H1 (cell line): Measurements from ENCODE around the gene ARAP1.

DNA sequence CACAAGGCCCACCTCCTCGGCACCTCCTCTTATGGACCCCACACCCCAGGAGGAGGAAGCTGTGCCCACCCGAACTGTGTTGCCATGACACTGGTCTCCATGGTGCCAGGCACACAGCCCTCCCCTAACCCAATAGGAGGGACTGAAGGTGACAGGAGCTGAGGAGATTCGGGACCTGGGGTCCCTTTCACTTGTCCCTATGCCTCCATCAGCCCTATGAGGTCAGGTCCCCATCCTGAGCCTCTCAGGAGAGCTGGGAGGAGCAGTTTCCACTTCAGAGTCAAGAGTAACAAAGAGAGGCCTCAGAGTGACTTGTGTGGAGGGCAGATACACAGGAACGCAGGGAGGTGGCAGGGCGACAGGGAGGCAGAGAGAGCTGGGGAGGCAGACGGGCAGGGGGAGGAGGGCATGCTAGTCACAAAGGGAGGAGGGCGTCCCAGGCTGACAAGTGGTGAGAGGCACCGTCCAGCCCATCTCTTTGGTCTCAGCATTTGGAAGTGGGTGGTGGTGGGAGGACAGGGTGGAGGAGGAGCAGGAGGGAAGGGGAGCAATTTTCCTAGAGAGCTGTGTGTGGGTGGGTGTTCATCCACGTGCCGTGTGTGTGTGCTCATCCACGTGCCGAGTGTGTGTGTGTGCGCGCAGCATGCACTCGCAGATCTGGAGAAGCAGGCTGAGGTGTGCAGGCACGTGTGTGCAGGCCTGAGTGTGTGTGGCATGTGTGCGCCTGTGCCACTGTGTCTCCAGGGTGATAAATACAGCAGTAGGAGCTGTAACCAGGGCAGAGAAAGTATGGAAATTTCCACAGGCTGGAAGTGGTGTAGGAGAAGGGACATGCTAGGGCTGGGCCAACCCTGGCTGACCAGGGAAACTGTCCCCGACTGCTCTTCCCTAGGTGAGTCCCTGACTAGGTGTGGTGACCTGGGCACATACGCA lies 7.0 kb upstream of the PDE2A start:
- RRBS, result no CpG with 5 or more reads among the region's 19 CpGs
CAGE:
- cytosol, long polyA plus RNA, result no peak
- long polyA plus RNA, result no peak
- nucleus, long polyA plus RNA, result no peak

- RRBS, result no CpG with 5 or more reads among the region's 10 CpGs
CAGE:
- cytosol, long polyA plus RNA, result no peak
- long polyA plus RNA, result no peak
- nucleus, long polyA plus RNA, result no peak
These were observed 21.4 kb upstream of the PDE2A start for GRCh38 chr11:72695508-72696159.

GRCh38 chr11:72737133-72737649 lies 15.0 kb downstream of the ARAP1 start:
- RRBS, result no CpG with 5 or more reads among the region's 3 CpGs
CAGE:
- cytosol, long polyA plus RNA, result no peak
- long polyA plus RNA, result no peak
- nucleus, long polyA plus RNA, result no peak

- RRBS, result no CpG with 5 or more reads among the region's 9 CpGs
CAGE:
- cytosol, long polyA plus RNA, result no peak
- long polyA plus RNA, result no peak
- nucleus, long polyA plus RNA, result no peak
These were observed 10.9 kb downstream of the ARAP1 start for GRCh38 chr11:72741241-72741830.

DNA sequence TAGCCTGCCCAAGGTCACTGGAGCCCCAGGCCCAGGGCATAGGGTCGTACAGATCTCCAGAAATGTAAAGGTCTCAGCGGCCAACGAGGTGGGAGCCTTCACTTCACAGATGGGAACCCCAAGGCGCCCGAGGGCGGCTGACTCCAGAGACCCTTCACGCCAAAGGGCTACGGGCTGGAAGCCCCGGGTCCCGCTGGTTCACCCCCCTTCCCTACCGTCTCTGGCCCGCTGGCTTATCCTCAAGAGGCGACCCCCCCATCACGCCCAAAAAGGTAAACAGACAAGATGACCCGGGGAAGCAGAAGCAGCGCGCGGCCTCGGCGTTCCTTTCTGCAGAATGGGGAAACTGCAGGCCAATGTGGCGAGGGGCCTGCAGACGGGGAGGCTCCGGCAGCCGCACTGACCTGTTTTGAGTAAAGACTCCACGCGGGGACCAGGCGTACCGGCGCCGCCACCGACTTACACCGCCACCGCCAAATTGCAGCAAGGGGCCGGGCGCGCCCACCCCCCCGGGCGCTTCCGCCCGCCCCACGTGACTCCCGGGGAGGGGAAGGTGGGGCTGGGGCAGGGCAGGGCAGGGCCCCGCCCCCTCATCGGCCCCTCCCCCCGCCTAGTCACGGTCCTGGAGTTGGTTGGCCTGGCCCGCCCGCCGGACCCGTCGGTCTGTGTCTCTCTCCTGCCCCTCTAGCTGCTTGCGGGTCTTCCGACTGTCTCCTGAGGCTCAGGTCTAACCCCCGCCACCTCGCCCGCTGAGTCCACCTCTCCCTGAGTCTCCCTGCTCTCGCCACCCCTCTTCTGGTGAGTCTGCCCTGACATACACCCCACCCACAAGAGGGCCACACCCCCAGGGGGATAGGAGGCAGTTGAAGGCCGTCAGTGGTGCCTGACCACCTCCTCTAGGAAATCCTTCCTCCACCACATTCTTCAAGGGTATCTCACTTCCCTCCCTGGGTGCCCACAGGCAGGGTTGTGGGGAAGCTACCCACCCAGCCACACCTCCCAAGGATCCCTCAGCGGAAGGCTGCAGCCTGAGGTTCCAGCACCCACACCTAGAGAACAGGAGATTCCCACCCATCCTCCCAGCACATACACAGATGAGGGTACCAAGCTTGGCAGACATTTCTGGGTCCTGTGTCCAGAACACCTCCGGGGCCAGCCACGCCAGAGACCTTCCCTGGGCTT lies at the start of gene ARAP1:
Gene ARAP1, minus strand, starts transcription at position 485 of the 1,182 bp plus-strand sequence.
- RRBS, result 3% methylated on average over 23 of the region's 61 CpGs
CAGE:
- cytosol, long polyA plus RNA, result start-site peak on the minus strand centred at position 494 of the sequence, 19 bp wide, 160 reads
- long polyA plus RNA, result no peak
- nucleus, long polyA plus RNA, result start-site peak on the minus strand centred at position 473 of the sequence, 9 bp wide, 27 reads

- RRBS, result 46% methylated on average over 17 of the region's 59 CpGs
CAGE:
- cytosol, long polyA plus RNA, result no peak
- long polyA plus RNA, result no peak
- nucleus, long polyA plus RNA, result no peak
These were observed 2.5 kb upstream of the ARAP1 start for GRCh38 chr11:72754314-72755450.

GRCh38 chr11:72772626-72773203 lies 20.5 kb upstream of the ARAP1 start:
- RRBS, result no CpG with 5 or more reads among the region's 2 CpGs
CAGE:
- cytosol, long polyA plus RNA, result no peak
- long polyA plus RNA, result no peak
- nucleus, long polyA plus RNA, result no peak

DNA sequence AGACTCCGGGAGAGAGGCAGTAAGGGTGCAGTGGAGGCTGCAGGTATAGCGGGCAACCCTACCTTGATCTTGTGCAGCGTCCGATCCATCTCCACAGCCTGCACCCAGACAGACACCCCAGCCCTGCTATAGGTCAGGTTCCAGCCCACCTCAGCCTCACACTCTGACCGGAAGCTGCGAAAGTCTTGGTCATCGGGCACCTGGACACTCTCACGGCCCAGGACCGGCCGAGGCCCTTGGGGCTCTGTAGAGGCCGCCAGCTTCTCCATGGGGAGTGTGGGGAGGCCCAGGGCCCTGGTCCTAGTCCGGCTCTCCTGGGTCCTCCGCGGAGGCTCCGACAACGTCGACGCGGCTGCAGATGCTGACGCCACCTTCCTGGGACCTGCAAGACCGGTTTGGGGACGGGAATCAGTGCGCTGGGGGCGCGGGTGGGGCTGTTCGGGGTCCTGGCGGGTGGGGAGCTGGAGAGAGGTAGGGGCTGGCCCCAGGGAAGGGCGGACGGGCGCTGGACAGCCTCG lies 12.9 kb downstream of the STARD10 start:
- RRBS, result 15% methylated on average over 13 of the region's 31 CpGs
CAGE:
- cytosol, long polyA plus RNA, result no peak
- long polyA plus RNA, result no peak
- nucleus, long polyA plus RNA, result no peak

GRCh38 chr11:72821953-72823045 lies 8.1 kb downstream of the ATG16L2 start:
- RRBS, result 2% methylated on average over 26 of the region's 81 CpGs
CAGE:
- cytosol, long polyA plus RNA, result no peak
- long polyA plus RNA, result no peak
- nucleus, long polyA plus RNA, result no peak

- RRBS, result no CpG with 5 or more reads among the region's 2 CpGs
CAGE:
- cytosol, long polyA plus RNA, result no peak
- long polyA plus RNA, result no peak
- nucleus, long polyA plus RNA, result no peak
These were observed 6.8 kb upstream of the FCHSD2 start for GRCh38 chr11:73148855-73149435.

DNA sequence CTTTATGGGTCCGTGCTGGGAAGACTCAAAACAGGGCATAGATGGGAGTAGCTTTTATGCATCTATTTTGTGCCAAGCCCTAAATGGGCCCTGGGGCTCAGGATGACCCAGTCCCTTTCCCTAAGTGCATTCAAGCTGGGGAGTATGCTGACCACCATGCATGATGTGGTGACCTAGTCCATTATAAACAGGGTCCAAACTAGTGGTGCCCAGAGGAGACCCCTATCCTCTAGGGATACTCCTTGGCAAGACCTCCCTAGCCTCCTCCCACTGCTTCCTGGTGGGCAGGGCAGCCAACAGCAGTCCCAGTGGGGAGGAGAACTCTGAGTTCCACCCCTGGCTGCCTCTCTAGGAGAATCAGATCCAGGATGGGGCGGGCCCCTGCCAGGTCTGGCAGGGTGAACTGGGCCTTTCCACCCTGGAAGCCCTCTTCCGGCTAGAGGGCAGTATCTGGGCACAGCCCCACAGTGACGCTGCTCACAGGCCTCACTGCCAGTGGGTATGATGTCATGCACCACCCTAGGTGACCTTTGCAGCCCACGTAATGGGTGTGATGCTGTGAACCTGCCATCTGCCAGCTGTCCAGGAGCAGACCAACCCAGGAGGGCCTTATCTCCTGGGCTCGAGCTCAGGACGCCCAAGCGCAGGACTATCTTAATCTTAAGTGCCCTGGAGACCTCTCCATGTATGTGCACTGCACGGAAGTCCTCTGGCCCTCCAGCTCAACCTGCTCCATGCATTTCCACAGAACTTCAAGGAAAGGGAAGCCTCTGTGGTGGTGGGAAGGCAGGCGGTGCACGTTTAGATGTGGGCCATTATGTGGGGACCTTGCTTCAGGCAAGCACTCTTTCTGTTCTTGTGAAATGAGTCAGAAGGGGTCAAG lies 31.7 kb upstream of the FCHSD2 start:
- RRBS, result no CpG with 5 or more reads among the region's 11 CpGs
CAGE:
- cytosol, long polyA plus RNA, result no peak
- long polyA plus RNA, result no peak
- nucleus, long polyA plus RNA, result no peak

- RRBS, result no CpG with 5 or more reads among the region's 14 CpGs
CAGE:
- cytosol, long polyA plus RNA, result no peak
- long polyA plus RNA, result no peak
- nucleus, long polyA plus RNA, result no peak
These were observed 24.4 kb downstream of the P2RY2 start for GRCh38 chr11:73242249-73243168.

DNA sequence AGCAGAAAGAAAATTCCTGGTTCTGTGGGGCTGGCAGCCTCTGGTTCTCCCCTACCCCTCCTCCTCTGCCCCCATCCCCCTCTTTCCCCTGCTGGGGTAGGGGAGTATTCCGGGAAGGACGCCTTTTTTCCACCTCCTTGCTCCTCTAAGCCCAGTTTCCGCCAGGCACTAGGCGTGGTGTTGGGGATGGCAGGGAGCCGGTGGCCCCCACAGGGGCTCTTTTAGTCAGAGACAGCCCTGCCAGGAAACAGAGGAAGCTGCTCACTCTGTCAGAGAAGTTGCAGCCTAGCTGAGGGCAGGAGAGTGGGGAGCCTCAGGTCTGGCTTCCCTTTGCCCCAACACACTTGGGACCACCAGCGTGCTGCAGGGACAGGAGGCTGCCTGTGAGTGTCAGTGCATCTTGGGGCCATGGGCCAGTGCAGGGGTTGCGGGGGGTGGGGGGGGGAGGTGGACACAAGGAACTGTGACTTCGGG lies 15.5 kb upstream of the ARHGEF17 start:
- RRBS, result 46% methylated on average over 4 of the region's 8 CpGs
CAGE:
- cytosol, long polyA plus RNA, result no peak
- long polyA plus RNA, result no peak
- nucleus, long polyA plus RNA, result no peak

- RRBS, result no CpG with 5 or more reads among the region's 30 CpGs
CAGE:
- cytosol, long polyA plus RNA, result no peak
- long polyA plus RNA, result no peak
- nucleus, long polyA plus RNA, result no peak
These were observed 16.0 kb downstream of the RELT start for GRCh38 chr11:73391967-73392878.

GRCh38 chr11:73395757-73396744 lies 19.9 kb downstream of the RELT start:
- RRBS, result no CpG with 5 or more reads among the region's 13 CpGs
CAGE:
- cytosol, long polyA plus RNA, result no peak
- long polyA plus RNA, result no peak
- nucleus, long polyA plus RNA, result no peak

DNA sequence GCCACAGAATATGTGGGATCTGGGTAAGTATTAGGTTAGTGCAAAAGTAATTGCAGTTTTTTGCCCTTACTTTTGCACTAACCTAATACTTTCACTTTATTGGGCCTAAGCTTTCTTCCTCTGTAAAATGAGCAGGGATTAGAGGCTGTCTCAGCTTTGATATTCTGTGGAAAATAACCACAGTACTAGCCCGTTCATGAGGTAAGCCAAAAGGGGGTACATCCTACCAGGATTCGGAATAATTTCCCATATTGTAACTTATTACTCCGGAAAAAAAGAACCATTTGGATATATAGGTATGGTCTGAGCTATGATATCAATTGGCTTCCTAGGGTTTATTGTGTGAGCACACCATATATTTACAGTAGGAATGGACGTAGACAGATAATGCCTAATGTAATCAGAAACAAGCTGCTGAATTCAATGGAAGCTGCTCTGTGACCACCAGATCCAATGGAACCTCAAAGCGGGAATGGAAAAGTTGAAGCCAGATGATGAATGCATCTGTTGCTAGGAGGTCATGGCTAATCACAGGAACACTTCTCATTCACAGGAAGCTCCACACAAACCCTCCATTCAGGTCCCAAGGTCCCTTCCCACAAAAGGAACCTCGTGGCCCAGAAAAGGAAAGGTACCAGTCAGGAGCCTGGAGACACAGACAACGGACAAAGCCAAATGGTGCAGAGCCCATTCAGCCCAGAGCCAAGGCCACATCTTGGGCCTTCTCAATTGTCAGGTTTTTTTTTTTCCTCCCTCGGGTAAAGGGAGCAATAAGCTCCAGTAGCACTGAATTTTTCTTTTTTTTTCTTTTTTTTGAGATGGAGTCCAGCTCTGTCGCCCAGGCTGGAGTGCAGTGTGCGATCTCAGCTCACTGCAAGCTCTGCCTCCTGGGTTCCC lies 87.2 kb downstream of the FAM168A start:
- RRBS, result no CpG with 5 or more reads among the region's 10 CpGs
CAGE:
- cytosol, long polyA plus RNA, result no peak
- long polyA plus RNA, result no peak
- nucleus, long polyA plus RNA, result no peak

DNA sequence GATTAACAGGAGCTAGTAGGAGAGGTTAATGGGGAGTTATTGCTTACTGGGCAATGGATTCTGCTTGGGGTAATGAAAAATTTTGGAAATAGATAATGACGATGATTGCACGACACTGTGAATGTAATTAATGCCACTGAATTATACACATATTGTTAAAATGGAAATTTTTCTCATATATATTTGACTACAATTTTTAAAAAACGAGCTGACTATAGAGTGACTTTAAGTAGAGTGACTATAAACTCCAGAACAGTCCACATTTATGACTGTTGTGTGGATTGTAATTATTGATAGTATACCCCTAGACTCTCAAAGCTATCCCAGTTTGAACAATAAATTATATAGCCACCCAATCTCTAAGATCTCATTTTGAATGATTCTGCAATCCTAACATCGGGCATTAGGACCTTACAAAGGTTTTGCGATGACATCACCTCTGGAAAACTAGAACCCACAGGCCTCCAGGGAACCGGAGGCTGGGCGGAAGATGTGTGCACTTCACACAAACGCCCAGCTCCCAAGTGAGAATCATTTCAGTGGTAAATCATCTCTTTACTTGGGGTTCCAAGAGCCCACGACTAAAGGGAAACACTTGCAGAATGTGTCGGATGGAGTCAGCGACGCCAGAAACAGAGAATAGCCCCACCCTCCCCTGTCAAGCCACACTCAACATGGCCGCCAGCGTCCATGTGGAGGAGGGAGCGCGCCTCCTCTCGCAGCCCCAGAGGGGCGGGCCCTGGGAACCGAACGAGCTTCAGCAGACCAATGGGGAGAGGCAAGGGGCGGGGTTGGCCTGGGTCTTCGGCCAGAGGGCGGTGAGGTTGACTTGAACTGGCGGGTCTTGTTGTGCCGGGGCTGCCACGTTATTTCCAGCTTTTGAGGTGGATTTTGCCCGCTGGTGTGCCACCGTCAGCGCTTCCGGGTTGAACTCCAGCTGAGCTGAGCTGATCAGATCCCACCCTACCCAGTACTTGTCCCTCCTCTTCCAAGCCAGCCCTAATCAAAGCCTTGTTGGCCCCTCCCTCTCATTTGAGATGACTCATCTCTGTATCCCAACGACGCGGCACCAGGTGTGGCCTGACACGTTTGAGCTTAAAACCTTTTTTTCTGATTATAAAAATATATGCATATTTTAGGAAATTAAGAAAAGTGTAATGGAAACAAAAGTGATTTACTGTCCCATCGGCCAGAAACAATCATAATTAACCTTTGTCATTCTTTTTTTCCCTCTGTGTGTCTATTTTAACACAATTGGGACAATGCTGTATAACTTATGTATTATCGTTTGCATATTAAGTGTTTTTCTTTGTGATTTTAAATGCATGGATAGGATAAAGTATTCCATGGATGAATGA lies 8.4 kb upstream of the MRPL48 start:
- RRBS, result 1% methylated on average over 6 of the region's 36 CpGs
CAGE:
- cytosol, long polyA plus RNA, result no peak
- long polyA plus RNA, result no peak
- nucleus, long polyA plus RNA, result no peak

GRCh38 chr11:73783483-73784276 lies 4.0 kb upstream of the MRPL48 start:
- RRBS, result no CpG with 5 or more reads among the region's 7 CpGs
CAGE:
- cytosol, long polyA plus RNA, result no peak
- long polyA plus RNA, result no peak
- nucleus, long polyA plus RNA, result no peak

- RRBS, result no CpG with 5 or more reads among the region's 13 CpGs
CAGE:
- cytosol, long polyA plus RNA, result no peak
- long polyA plus RNA, result no peak
- nucleus, long polyA plus RNA, result no peak
These were observed 8.1 kb downstream of the MRPL48 start for GRCh38 chr11:73795778-73796259.

DNA sequence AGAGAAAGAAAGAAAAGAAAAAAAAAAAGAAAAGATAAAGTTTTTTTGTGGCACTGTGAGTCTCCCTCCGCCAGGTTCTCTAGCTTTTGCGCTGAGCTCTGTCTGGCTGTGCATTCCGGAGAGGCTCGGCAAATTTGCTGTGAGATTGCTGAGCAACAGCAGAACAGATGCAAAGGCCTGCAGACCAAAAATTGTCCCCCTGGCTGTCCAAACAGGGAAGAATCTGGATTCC lies 1.4 kb upstream of the UCP2 start:
- RRBS, result no CpG with 5 or more reads among the region's 4 CpGs
CAGE:
- cytosol, long polyA plus RNA, result no peak
- long polyA plus RNA, result no peak
- nucleus, long polyA plus RNA, result no peak